Measurements from ENCODE around the genes PRPF40A and RPRM.

- RRBS, result no CpG with 5 or more reads among the region's 7 CpGs
Measured at GRCh38 chr2:152464853-152465609, 130.1 kb downstream of the FMNL2 start.

GRCh38 chr2:152468901-152469611 is 134.1 kb downstream of the FMNL2 start:
- RRBS, result no CpG with 5 or more reads among the region's 7 CpGs

DNA sequence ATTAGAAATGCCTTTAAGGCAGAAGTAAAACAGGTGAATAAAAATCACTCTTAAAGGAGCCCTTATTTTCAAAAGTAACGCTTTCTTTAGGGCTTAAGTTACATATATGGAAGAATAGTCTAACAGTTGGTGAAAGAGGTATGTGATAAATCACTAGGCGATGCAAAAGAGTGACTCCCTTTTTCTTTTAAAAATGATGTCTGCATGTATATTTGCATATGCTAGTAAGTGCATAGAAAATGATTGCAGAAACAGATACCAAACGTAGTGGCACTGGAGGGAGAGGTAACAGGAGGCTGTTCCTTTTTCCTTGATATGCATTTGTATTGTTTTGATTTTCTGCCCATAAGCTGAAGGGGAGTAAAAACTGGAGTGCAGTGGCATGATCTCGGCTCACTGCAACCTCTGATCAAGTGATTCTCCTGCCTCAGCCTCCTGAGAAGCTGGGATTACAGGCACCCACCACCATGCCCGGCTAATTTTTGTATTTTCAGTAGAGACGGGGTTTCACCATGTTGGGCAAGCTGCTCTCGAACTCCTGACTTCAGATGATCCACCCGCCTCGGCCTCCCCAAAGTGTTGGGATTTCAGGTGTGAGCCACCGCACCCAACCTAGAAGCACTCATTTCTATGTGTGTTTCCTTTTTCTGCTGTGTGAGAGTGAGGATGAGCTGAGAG is 158.1 kb downstream of the PRPF40A start:
- RRBS, result no CpG with 5 or more reads among the region's 10 CpGs

DNA sequence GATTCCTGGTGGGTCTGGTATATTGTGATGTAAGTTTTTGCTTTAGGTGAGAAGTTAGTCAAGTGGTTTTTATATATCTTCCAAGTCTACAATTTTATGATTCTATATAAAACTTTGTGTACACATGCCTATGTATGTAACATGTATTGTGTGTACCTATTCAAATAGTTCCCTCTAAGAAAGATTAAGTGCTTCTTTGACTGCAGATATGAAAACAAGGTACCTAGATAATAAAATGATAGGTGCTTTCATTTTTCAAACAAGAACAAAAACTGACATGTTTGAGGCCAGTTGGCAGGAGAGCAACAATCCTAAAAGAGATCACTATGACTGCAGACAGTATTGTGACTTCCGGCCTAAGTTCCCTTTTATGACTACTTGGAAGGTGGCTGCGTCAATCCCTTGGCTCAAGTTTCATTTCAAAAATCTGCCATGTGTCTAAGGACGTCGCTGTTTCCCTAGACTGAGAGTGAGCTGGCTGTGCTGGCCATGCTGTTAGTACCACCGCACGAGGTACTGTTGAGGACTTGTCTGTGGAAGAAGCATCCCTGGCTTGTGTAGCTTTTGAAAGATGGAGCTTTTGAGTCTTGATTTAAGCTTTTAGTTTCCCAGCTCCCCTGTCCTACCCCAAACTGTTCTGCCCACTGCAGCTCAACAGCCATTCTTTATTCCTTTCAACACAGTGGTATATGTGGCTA is 123.0 kb downstream of the PRPF40A start:
- RRBS, result no CpG with 5 or more reads among the region's 6 CpGs

GRCh38 chr2:152619350-152619947 is 97.8 kb downstream of the PRPF40A start:
- RRBS, result no CpG with 5 or more reads among the region's 11 CpGs

DNA sequence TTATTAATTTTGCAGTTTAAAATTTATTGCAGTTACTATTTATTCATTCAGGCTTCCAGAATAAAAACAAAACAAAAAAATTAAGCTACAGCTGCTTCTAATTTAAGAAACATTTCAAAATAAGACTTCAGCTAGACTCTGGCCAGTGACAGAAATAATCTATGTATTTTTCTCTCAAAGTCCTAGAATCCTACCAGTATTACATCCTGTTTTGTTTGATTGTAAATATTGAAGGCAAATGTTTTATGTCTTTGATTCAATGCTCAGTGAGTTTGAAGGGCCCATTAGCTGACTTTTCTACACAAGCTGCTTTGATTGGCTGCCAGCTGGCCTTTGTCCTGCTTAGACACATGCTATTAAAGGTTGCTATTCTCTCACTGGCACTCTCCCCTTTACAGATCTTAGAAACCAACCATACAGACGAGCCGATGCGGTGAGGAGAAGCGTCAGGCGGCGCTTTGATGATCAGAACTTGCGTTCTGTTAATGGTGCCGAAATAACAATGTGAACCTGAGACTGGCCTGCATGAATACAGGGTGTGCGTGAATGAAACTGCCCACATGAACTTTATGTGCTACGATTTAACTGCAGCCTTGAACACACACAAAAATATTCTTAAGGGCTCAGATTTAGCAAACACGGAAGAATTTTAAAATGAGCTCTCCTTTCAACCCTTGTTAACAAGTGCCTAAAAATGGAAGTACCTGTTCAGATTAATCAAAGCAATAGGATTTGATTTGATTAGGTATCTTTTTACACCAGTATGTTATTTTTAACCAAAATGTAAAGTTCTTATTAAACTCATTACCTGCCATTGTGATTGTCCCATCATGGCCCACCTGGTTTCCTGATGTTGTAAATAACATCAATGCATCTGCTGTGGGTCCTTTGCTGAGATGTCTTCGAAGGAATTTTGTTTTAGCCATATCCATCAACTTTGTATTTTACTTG is 69.6 kb downstream of the PRPF40A start:
- RRBS, result no CpG with 5 or more reads among the region's 12 CpGs

DNA sequence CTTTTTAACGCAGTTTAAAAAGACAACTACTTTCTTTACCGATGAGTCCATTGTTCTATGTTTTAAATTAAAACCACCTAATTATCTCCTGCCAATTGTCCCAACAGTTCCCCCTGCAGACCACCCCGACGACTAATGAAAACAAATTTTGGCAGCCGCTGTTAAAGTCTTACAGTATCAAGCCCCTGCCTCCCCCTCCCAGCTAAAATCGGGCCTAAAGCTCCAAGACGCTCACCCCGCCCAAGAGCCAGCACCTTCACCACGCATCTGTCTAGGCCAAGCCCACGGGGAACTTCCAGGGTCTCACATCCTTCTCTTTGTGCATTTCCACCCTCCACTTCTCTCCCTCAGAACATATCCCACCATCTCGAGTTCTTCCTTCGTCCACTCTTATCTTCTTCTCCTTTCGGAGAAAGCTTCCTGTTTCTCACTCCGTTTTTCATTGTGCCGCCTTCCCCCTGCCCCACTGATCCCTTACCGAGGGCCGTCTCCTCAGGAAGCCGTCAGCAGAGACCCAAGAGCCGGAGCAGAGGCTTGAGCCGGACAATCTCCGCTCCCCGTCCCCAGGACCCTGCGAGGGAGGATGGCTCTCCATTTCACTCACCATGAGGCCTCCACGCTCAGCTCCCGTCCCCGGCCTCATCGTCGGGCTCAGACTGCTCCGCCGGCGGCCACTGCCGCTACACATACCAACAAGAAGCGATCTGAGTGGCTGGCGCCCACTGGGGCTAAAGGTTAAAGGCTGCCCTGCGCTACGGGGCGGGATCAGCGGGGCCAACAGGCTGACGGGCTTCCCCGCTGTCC is at the start of gene PRPF40A:
Gene PRPF40A, minus strand, starts transcription at position 710 of the 804 bp plus-strand sequence.
- RRBS, result under 1% methylated on average over 7 of the region's 40 CpGs

DNA sequence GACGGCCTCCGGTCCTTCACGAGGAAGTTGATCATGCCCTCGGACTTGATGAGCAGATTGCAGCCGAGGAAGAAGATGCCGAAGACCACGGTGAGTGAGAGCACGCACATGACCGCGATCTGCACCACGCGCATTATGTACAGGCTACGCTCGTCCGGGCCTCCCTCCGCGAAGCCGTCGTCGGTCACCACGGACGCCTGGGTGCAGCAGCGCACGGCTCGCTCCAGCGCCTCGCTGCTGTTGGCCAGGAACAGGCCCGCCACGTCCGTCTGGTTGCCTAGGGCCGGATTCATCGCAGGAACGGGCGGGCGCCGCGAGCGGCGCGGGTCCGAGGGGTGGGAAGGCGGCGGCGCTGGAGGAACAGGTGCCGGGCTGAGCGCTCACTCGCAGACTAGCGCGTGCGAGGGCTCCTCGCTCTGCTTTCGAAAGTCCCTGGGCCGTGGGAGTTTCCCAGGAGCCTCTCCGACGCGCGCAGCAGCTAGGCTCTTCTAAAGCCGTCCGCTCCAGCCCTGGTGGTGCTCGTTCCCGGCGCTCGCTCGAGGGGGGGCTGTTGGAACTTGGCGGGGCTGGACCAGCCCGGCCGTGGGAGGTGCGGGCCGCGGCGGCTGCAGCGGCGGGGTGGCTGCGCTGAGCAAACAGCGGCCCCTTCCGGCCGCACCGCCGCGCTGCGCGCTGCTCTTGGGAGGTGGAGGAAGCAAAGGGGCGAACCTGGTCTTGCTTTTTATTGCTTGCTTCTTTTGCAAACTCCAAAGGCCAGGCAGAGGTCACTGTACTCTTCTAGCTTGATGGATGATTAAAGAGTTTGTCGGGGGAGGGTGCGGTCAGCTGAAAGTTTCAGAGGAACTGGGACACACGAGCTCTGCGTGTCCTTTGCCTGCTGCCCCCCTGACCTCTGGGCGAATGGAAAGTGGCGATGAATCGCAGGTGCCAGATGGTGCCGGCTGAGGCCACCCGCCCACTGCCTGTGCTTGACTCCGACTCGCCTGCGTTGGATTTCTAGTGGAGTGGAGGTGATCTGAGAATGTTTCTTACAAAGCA is at the start of gene RPRM:
Gene RPRM, minus strand, starts transcription at position 490 of the 1,038 bp plus-strand sequence.
- RRBS, result 17% methylated on average over 33 of the region's 95 CpGs

- RRBS, result no CpG with 5 or more reads among the region's 2 CpGs
Measured at GRCh38 chr2:154449815-154450403, 248.6 kb upstream of the KCNJ3 start.

DNA sequence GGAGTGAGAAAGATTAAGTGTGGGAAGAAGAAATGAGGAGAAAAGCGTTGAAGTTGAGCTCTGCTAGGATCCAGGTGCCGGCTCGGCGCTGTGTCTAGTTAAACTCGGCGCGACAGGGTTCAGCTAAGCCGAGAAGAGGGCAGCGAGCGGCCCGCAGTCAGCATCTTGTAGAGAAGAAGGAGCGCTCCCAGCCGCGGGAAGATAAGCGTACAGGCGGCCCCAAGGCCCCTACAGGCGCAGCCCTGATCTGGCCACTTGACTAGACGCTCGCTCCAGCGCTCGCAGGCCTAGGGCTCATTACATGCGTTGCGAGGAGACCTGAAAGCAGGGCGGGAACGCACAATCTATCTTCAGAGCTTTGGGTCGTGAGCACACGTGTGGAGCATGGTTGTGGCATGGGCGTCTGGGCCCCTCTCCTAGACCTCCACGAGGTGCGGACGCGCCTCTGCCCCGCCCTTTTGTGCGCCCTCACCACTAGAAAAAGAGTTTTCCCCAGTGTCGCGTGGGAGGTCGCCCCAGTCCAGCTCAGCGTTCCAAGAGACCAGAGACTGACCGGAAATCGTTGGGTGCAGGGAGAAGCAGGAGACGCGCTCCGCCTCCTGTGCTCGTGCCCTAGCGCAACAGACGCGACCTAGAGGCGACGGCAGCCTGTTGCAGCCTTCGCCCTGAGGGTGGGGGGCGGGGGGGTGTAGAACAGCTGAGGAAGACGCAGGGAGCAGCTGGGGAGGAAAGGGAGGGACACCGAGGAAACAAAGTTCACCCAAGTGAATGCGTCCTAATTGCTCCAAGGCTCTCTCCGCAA is 12.7 kb downstream of the NR4A2 start:
- RRBS, result no CpG with 5 or more reads among the region's 55 CpGs

DNA sequence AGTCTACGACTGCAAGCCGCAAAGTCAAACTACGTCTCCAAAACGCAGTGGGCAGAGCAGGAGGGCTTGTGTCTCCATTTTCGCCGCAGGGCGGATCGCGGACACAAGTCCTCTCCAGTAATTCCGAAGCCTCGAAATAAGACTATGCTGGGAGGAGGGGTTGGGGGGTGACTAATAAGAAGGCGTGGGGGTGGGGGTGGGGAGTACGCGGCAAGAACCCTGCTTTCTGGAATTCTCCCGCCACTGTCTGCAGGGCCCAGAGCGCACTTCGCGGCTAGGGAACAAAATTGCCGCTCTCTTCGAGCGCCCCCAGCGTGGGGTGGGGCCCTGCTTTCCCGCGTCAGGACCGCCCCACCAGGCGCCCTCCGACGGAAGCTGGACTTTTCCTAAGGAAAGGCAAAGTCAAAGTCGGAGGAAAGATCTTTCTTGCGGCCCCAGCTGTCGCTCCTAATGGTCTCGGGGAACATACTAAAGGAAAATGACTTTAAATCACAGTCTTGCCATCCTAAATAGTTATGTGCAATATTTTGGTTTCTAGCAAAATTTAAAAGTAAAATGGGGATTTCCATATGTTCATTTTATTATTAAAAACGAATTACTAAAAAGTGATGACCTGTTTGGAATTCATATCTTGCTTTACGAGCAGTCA is 11.9 kb downstream of the NR4A2 start:
- RRBS, result no CpG with 5 or more reads among the region's 34 CpGs

- RRBS, result 50% methylated on average over 9 of the region's 26 CpGs
Measured at GRCh38 chr2:156322638-156323253, 9.8 kb downstream of the NR4A2 start.

GRCh38 chr2:156333446-156333740 is 872 bp upstream of the NR4A2 start:
- RRBS, result no CpG with 5 or more reads among the region's 15 CpGs

- RRBS, result no CpG with 5 or more reads among the region's 1 CpG
Measured at GRCh38 chr2:156492766-156493300, 56.7 kb downstream of the GPD2 start.

- RRBS, result no CpG with 5 or more reads among the region's 6 CpGs
Measured at GRCh38 chr2:156546938-156547505, 110.8 kb downstream of the GPD2 start.

DNA sequence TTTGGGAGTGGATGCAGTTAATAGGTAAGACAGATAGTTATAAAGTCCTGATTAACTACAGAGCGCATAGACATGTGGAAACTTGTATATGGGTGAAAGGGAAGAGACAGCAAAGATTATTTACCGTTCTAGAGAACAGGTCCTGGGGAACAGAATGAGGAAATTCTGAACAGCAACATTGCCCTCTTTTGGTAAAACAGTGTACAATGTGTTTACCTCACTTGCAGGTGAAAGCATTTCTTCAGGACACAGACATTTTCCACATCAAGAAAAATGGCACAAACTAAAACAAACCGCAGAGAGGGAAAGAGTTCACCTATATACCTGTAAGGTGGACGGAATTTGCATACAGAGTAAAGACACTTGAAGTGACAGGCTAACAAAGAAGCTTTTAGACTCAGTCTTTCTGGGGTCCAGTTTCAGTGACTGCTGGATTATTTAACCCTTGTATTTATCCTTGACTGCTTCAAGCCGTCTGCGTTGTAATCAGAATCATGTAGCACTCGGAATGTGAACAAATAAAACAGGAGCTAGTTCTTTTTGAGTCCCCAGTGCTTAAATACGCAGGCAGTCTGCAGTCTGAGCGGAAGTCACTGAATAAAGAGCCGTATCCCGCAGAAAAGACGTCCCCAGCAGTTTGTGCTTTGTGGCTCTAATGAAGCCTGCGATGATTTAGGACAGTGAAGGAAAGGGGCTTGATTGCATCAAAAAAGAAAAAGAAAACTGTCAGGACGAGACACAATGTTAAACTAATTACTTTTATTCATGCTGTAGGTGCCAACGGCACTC is 364.8 kb upstream of the GALNT5 start:
- RRBS, result no CpG with 5 or more reads among the region's 15 CpGs

- RRBS, result no CpG with 5 or more reads among the region's 13 CpGs
Measured at GRCh38 chr2:157380231-157380562, 54.6 kb upstream of the ERMN start.

DNA sequence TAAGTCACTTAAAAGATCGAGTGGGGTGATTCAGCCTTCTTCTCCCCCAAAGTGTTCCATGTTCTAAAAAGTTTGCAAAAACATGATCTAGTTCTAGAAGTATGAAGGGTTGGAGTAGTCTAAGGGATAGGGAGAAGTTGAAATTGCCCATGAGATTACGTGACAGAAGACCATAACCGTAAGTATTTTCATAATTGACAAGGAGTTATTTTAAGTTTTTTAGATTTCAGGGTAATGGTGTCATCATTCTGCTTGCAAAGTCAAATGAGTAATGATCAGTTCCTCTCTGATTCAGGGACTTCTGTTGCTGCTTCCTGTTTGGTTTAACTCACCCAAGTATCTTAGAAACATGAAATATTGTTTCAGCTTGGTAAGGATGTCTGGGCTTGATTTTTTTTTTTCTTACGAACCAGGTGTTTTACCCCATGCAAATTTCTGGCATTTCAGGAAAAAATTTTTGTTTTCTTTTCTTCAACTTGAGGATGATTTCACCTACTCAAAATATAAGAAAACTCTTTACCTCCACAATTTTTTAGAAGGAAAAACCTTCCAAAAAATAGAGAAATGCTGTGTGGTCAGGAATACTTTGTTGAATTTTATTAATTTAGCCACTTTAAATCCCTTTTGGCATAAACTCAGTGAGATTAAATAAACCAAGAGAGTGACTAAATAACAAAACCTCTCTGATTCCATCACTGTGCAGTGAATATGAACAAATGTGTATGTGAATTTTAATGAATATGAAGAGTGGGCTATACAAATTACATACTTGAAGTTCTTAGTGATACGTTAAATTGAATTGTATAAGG is 25.6 kb upstream of the CYTIP start:
- RRBS, result no CpG with 5 or more reads among the region's 5 CpGs

GRCh38 chr2:157480654-157481081 is 36.8 kb upstream of the CYTIP start:
- RRBS, result no CpG with 5 or more reads among the region's 1 CpG